Ovary (tissue), 7 donors: ENCODE measurements around a stretch of chr2.

DNA sequence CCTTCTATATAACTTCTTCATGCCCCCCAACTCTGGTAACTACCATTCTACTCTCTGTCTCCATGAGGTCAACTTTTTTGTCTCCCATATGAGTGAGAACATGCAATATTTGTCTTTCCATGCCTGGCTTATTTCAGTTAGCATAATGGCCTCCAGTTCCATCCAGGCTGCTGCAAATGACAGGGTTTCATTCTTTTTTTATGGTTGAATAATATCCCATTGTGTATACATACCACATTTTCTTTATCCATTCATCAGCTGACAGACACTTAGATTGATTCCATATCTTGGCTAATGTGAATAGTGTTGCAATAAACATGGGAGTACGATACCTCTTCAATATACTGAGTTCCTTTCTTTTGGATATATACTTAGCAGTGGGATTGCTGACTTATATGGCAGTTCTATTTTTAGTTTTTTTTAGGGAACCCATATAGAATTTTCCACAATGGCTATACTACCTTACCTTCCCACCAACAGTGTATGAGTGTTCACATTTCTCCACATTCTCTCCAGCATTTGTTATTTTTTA, 112.4 kb downstream of the SRBD1 start:
- PRO-cap, 7 experiments, result no peak in any of the 7 experiments
- RAMPAGE, long total RNA, 2 experiments, result no peak in any of the 2 experiments

DNA sequence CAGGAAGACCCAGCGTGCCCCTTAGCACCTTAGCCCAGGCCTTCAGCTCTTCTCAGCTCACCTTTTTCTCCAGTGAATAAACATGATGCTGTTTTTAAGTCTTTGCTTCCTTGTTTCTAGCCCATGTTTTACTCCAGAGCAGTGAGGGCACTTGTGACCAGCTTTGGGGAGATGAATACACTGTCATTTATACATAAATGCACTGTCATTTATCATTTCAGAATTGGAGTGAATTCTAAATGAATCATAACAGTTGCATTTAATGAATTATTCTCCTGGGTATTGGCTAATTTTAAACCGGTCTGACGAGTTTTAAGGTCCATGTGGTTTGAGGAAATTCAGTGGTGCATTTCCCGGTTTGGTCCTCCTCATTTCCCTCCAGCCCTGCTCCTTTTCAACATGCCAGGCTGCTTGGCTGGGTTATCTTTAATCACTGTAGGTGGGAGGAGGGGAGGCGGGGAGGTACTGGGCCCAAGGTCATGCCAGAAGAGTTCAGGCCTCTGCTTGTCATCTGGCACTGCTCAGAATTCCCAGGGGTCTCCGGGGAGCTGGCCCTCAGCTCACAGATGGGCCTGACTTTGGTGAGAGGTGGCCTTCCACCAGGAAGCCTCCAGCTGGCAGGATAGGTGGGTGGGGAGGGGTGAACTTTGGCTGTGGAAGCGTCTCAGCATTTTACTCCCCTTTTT, 23.9 kb downstream of the PRKCE start:
- PRO-cap, 7 experiments, result no peak in any of the 7 experiments
- RAMPAGE, long total RNA, 2 experiments, result start-site peak on the plus strand in 1 of 2 experiments, centred at position 506 of the sequence, 28 reads per replicate

GRCh38 chr2:45839429-45839694, 187.9 kb downstream of the PRKCE start:
- PRO-cap, 7 experiments, result no peak in any of the 7 experiments
- RAMPAGE, long total RNA, 2 experiments, result no peak in any of the 2 experiments

DNA sequence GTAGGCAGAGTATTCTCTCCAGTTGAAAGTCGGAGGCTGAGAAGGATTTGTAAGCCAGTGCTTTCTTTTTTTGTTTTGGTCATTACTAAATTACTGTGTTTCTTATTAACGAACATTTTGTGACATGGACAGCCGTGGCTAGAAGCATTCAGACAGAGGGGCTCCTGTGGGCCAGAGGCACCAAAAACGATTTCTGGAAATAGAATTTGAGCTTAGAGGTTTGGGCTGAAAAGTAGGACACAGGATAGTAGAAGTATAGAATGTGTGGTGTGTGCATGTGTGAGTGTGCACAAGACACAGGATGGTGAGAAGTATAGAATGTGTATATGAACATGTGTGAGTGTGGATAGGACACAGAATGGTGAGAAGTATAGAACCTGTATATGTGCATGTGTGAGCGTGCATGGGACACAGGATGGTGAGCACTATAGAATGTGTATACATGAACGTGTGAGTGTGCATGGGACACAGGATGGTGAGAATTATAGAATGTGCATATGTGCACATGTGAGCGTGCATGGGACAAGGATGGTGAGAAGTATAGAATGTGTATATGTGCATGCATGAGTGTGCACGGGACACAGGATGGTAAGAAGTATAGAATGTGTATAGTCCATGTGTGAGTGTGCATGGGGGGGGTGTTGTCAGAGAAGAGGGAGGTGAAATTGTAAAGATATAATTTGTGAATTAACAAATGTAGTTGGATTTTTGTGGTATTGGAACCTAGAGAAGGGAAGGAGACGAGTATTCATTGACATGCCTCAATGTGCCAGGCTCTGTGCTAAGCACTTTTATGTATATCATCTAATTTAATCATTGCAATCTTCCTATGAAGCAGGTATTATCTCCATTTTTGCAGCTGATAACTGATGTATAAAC, 275.3 kb downstream of the PRKCE start:
- PRO-cap, 7 experiments, result no peak in any of the 7 experiments
- RAMPAGE, long total RNA, 2 experiments, result no peak in any of the 2 experiments

DNA sequence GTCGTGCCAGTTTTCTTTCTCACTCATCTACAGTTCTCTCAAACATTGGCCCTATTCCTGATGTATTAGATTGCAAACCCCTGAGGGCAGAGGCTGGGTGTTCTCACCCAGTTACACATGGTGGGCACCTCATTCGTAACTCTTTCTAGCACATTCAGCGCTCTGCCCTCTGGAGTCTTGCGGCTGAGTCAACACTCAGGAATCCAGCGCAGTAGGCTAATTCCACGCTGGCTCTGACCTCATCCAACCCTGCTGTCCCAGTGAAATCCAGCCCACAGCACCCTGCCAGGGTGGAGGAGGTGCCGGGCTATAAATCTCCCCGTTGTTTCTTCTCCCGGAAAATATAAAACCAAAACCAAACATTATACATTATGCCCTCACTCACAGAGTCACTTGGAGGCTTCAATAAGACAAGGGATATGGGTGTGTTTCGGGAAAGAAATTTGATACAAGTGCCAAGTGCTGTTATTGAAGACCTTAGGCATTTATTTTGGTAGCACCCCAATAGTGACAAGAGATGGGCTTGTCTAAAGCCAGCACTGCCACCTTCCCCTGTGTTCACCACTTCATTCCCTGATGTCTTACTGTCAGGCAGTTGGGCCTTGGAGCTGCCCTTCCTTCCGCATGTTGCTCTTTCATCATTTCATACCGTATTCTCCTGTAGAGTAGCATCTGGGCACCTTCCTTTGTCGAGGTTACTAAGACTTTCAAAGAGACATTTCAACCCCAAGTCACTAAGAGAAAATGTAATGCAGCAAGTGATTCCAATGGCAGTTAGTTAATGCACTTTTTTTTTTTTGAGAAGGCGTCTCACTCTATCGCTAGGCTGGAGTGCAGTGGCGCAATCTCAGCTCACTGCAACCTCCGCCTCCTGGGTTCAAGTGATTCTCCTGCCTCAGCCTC, 287.6 kb downstream of the PRKCE start:
- PRO-cap, 7 experiments, result no peak in any of the 7 experiments
- RAMPAGE, long total RNA, 2 experiments, result no peak in any of the 2 experiments

DNA sequence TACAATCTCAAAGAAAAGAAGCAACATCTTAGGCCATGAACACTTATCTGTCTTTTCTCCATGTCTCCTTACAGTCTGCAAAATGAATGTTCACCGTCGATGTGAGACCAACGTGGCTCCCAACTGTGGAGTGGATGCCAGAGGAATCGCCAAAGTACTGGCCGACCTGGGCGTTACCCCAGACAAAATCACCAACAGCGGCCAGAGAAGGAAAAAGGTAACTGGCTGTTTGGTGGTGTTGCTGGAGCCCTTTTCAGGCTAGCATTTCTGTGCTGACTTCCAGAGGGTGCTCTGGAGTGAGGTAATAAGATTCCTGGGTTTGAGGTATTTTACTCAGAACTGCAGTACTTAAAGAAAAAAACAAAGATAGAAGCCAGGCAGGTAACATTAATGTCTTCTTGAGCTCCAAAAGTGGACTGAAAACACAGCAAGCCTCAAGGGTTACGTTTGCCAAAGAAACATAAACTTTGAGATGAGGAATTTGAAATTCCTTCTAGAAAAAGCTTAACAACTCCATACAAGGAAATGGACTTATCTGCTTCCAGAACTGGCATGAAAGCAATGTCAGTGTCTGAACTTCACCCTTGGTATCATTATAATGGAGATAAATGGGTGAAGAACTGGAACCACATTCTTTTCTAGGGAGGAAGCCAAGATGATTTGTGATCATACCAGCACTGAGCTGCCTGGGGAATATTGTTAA, 295.7 kb upstream of the EPAS1 start:
- PRO-cap, 7 experiments, result peak in 1 of 7 experiments; most common minus-strand start position 418 of the sequence (in 1)
- RAMPAGE, long total RNA, 2 experiments, result no peak in any of the 2 experiments

DNA sequence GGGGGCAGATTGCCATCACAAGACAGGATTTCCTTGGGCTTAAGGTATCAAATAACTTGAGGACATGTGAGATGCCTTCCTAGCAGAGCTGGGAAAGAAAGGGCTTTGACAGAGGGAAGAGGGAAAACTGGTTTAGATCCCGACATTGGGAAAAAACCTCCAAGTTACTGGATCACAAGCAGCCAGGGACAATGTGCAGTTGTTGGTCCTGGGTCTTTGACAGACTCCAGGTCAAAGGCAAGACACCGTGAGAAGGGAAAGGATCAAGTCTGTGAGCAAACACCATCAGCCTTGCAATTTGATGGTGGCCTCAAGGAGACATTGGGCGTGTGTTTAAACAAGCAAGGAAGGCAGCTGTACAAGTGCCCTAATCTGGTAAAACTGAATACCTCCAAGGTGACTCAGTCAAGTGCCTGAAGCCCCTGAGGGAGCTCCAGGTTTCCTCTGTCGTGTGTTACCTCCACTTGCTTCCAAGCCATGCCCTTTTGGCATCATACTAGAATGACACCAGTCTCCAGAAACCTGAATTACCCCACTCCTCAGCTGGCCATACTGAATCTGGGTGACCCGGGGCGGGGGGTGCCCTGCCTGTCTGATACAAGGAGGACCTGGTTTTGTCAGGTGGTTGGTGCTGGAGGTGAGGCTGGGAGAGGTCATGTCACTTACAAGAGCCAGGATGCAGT, 133.0 kb upstream of the EPAS1 start:
- PRO-cap, 7 experiments, result no peak in any of the 7 experiments
- RAMPAGE, long total RNA, 2 experiments, result no peak in any of the 2 experiments

DNA sequence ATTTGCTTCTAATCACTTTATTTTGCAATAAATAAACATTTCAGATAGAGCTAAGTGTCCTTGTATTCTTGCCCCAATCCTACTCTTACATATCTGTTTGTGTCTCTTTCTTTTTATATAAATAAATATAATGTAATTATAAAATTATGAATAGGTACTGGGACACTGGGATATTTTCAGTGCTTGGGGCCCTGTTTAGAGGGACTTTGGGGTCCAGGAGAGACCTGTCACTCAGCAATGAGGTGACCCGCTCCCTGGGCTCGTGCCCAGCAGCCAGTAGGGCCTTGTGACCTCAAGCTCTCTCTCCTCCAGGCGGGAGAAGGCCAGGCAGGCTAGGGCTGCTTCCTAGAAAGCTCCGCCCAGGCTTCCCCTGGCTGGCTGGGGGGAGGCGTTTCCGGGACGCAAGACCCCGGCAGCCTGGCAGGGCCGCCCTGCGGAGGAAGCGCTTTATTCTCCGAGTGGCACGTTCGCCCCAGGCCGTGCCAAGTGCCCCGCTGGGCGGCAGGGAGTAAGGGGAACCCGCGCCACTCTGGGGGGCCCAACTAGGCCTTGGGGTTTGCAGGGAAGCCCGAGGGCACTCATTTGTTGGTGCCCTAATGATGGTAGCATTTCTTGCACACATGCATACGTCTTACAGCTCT, 21.3 kb upstream of the EPAS1 start:
- PRO-cap, 7 experiments, result peak in 6 of 7 experiments; most common plus-strand start position 450 of the sequence (in 6); most common minus-strand start position 312 of the sequence (in 3)
- RAMPAGE, long total RNA, 2 experiments, result no peak in any of the 2 experiments

DNA sequence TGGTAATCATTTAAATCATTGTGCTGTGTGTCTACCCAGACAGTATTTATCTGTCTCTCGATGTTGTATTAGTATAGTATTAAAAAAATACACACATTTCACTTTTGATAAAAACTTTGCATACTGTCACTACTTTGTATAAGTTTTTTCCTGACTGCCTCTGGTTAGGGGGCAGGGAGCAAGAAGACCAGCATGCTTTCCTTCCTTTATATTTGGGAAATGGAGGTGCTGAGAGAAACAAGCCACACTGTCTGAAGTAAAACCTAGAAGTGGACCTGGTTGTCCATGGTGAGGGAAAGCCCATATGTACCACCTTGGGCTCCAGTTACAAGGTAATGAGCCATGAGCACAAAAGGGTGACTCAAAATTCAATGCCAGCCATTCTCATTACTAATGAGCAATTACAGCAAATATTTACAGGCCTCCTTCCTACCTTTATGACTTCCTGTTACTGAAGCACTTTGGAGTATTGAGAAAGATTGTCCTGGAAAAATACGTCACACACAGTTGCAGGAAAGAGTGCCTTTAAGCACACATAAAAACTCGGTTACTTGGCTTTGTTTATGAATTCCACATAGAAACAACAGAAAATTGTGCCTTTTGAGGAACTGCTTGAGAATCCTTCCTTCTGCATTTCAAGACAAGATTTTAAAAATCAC, 9.1 kb downstream of the EPAS1 start:
- PRO-cap, 7 experiments, result no peak in any of the 7 experiments
- RAMPAGE, long total RNA, 2 experiments, result no peak in any of the 2 experiments

DNA sequence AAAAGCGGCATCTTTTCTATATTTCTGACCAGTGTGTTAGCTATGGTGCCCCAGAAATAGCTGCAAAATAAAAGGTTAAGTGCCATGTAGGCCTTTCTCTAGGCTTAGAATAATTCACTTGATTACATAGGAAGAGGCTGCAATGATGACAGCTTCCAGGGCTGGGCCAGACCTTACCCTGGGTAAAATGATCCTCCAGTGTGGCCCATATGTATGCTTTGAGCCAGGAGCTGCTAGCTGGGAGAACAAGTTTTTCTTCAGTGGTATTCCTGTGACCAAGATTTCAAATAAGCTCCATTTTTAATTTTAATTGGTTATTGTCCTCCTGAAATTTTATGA, 21.8 kb downstream of the EPAS1 start:
- PRO-cap, 7 experiments, result no peak in any of the 7 experiments
- RAMPAGE, long total RNA, 2 experiments, result no peak in any of the 2 experiments

- PRO-cap, 7 experiments, result peak in 2 of 7 experiments; most common plus-strand start chr2:46332165 (in 2); most common minus-strand start chr2:46331997 (in 1)
- RAMPAGE, long total RNA, 2 experiments, result no peak in any of the 2 experiments
Observed at GRCh38 chr2:46331741-46332322, 34.6 kb downstream of the EPAS1 start.

GRCh38 chr2:46338442-46339139, 41.4 kb downstream of the EPAS1 start:
- PRO-cap, 7 experiments, result peak in 1 of 7 experiments; most common minus-strand start chr2:46338825 (in 1)
- RAMPAGE, long total RNA, 2 experiments, result no peak in any of the 2 experiments

DNA sequence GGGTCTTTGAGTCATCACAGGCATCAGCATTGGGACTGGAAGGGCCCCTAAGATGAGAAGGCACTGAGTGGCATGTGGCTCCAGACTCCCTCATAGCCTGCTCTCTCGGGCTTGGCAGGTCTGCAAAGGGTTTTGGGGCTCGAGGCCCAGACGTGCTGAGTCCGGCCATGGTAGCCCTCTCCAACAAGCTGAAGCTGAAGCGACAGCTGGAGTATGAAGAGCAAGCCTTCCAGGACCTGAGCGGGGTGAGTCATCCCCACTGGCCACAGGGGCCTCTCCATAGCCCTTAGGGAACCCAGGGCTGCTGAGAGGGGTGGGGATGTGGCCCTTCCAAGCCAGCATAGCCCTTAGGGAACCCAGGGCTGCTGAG, 84.3 kb downstream of the EPAS1 start:
- PRO-cap, 7 experiments, result no peak in any of the 7 experiments
- RAMPAGE, long total RNA, 2 experiments, result no peak in any of the 2 experiments

DNA sequence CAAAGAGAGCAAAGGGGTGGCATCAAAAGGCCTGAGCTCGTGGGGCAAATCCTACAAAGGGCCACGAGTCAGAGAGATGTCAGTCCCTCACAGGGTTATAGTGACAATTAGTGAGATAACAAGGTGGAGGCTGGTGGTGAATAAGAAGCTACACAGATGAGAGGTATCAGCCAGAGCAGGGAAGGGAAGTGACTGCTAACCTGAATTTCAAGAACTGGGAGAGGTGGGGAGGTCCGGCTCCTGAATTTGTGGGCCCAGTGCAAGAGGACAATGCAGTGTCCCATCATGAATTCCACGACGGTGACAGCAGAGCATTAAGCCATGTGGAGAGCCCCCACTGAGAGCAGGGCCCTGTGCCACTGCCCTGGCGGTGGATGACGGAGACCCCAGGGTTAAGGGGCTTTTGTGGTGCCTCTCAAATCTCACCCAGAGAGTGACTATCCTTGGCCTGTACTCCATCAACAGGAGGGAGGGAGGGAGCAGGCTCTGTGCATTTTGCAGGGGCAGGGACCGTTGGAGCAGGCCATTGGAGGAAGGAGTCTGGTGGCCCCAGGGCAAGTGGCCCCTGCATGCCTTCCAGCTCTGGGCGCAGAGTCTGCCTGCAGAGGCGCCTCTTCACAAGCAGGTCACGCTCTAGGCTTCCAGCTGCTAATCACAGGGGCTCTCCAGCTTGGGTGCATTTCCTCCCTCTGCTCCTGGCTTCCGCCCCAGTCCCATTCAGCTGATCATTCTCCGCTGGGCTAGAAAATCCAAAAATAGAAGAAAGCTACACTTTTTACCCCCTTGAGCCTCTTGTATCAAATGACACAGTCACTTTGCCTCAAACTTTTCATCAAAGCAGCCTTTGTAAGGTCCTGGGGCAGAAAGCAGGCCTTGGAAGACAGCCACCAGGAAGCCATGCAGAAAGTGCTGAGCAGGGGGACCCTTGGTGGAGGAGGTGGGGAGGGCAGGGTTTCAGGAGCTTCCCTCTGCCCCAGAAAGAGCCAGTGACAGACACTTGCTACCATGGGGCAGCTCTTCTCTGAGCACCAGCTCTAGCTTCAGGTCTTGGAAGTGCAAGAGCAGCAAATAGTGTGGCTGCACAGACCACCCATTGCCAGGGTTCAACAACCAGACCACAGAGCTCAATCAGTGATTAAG, 51.8 kb upstream of the RHOQ start:
- PRO-cap, 7 experiments, result no peak in any of the 7 experiments
- RAMPAGE, long total RNA, 2 experiments, result no peak in any of the 2 experiments

- PRO-cap, 7 experiments, result no peak in any of the 7 experiments
- RAMPAGE, long total RNA, 2 experiments, result no peak in any of the 2 experiments
Observed at GRCh38 chr2:46534756-46535011, 7.6 kb upstream of the RHOQ start.

DNA sequence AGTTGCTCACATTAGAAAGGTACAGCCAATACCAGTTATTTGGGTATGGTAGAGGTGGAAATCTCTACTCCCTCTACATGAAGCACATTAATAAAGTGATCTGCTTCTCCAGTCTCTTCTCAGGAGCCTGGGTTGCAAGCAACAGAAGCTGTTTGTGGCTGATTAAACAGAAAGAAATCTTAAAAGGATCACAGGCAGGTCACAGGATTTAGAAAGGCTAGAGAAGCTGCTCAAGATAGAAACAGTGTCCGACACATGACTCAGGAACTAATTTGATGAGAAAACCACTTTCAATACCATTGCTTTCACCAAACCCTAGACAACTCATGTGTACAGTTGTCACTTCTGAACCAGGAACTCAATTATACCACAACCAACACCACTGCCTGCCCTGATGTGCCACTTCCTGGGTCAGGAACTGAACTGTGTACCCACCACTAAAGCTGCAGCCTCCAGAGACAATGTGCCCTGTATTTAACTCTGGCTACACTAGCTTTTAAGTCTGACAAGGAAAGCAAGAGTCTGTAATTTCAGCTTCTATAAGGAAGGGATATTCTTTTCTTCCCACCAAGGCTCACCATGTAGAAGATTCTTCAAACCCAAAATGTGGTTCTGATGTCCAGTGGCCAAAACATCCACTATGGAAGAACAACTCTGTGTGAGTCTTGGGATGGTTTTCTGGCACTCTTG, 6.9 kb upstream of the RHOQ start:
- PRO-cap, 7 experiments, result no peak in any of the 7 experiments
- RAMPAGE, long total RNA, 2 experiments, result no peak in any of the 2 experiments

GRCh38 chr2:46537629-46538090, 4.6 kb upstream of the RHOQ start:
- PRO-cap, 7 experiments, result no peak in any of the 7 experiments
- RAMPAGE, long total RNA, 2 experiments, result no peak in any of the 2 experiments

DNA sequence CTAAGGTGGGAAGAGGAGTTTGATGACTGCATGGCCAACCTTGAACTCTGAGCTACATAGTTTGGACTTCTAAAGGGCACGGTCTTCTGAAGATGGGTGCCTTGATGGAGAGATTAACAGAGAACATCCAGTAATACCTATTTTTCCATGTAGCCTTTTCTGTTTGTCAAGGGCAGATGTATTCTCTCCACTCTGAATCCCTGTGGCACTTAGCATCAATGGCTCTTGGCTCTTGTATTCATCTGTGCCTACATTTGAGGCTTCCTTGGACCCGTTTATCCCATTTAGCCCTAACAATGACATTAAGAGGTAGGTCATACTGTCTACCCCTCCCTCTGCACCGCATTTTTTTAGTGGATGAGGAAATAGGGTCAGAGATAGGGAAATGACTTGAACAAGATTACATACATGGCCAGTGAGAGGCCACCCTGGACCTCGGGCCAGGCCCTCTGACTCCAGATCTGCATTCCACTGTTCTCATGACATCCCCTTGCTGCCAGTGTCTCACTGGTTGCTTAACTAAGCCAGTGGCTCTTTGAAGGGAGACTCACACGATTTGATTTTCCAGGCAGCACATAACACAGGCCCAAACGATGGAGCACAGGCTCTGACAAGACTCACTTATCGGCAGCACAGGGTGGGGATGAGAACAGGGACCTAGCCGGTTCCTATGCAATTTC, 19.2 kb upstream of the ATP6V1E2 start:
- PRO-cap, 7 experiments, result no peak in any of the 7 experiments
- RAMPAGE, long total RNA, 2 experiments, result no peak in any of the 2 experiments

- PRO-cap, 7 experiments, result no peak in any of the 7 experiments
- RAMPAGE, long total RNA, 2 experiments, result no peak in any of the 2 experiments
Observed at GRCh38 chr2:46656523-46657007, 39.5 kb downstream of the CRIPT start.

GRCh38 chr2:46878726-46879402, 36.7 kb downstream of the MCFD2 start:
- PRO-cap, 7 experiments, result no peak in any of the 7 experiments
- RAMPAGE, long total RNA, 2 experiments, result no peak in any of the 2 experiments